Occipital lobe (tissue), 2 donors: Measurements from ENCODE around the genes OR4D11, OOSP3, MS4A4E, MS4A6E, MS4A10 and VPS37C.

DNA sequence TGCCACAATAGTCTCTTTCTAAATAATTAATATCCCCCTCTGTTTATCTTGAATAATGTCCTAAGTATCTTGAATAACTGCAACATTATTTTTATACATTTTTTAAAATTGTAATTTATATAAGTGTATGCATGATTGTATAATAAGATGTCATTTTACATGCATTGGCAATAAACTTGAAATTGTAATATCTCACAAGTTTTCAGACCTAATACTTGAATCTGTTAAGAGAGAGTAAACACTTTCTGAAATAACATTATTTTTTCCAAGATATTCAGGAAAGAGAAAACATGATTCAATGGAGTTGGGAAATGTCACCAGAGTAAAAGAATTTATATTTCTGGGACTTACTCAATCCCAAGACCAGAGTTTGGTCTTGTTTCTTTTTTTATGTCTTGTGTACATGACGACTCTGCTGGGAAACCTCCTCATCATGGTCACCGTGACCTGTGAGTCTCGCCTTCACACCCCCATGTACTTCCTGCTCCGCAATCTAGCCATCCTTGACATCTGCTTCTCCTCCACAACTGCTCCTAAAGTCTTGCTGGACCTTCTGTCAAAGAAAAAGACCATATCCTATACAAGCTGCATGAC, at the start of gene OR4D11:
TSS of gene OR4D11 (plus strand) at position 299 of the 594 bp plus-strand sequence.
- RAMPAGE, long total RNA, result no peak

DNA sequence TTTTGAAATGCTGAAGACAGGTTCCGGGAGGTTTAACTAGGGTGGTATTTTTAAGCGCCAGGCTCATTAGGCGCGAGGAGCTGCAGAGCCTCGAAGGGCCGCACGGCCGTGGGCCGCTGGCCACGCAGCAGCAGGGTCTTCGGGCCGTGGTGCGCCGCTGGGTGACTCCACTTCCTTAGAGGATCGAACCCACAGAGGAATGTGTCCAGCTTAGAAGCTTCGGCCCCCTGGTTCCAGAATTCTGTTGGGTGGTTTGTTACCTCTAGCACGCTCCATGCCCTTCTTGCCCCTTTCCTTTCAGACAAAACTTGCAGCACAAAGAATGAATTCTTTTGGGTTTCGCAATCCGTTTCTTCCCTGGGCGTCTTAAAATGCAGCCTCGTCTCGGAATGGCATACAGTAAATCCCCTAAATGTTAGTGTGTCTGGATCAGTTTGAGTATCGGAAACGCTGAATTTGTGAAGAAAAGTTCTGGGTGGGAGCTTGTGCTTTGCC, 813 bp upstream of the PATL1 start:
- RAMPAGE, long total RNA, result no peak

DNA sequence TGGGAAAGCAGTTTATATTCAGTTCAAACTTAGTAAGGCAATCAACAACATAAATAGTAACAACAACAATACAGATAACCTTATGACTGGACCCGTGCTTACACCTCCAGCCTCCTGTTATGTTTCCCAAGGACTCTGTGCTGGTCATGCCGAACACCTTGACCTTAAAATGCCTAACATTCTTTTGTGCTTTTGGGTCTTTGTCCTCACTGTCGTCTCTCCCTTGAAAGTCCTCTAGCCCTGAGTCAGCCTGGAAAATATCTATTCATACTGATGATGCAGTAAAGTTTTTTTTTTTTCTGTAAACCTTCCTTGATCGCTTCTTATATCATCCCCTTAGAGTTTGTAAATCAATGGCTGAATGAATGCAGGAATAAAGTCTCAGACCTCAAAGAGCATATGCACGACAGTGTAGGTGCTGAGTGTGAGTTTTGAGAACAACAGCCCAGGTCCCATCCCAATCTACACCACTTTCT, 8.9 kb downstream of the TCN1 start:
- RAMPAGE, long total RNA, result no peak

- RAMPAGE, long total RNA, result no peak
Observed at GRCh38 chr11:59878482-59878986, at the start of gene OOSP3. OOSP3 (plus strand) TSS chr11:59878782.

DNA sequence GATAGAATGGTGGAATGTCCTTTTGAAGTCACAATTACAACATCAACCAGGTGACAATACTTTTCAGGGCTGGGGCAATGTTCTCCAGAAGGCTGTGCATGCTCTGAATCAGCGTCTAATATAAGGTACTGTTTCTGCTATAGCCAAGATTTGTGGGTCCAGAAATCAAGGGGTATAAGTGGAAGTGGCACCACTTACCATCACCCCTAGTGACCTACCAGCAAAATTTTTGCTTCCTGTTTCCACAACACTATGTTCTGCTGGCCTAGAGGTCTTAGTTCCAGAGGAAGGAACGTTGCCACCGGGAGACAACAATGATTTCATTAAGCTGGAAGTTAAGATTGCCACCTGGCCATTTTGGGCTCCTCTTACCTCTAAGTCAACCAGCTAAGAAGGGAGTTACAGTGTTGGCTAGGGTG, 20.5 kb downstream of the MS4A4E start:
- RAMPAGE, long total RNA, result no peak

DNA sequence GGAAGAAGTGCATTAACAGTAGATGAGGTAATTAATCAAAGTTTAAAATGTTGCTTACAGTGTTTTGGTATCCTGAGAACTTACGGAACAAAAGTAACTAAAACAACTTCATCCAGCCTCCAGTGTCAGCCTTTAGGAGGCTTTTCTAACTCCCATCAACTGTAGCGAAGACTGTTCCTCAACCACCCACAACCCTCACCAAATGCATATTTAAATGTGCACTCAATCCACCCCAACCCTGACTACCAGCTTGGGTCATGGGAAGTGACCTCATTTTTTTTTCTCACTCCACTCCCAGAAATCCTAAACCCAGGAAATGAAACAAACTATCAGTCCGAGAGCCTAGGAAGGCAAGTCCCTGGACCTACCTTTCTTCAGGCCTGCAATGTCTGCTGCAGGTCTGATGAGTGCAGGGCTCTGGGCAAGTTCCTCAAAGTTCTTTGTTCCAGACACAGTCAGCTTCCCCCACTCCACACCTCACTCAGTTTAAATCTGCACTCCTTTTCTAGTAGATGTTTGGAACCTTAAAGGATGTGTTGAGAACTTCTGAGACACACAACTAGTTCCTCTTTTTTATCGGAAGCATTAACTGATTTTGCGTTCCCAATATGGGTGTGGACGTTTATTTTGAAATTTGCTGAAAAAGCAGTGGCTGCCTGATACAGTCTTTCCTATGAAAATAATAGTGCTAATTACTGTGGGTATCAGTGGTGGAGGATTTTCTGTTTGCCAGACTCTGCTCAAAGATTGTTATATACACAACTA, at the start of gene MS4A4E:
TSS of gene MS4A4E (minus strand) at position 548 of the 765 bp plus-strand sequence.
- RAMPAGE, long total RNA, result no peak

- RAMPAGE, long total RNA, result no peak
Observed at GRCh38 chr11:60327060-60327383, at the start of gene MS4A6E. MS4A6E (plus strand) TSS chr11:60327255.

GRCh38 chr11:60476977-60477581, 15.5 kb upstream of the MS4A12 start:
- RAMPAGE, long total RNA, result no peak

DNA sequence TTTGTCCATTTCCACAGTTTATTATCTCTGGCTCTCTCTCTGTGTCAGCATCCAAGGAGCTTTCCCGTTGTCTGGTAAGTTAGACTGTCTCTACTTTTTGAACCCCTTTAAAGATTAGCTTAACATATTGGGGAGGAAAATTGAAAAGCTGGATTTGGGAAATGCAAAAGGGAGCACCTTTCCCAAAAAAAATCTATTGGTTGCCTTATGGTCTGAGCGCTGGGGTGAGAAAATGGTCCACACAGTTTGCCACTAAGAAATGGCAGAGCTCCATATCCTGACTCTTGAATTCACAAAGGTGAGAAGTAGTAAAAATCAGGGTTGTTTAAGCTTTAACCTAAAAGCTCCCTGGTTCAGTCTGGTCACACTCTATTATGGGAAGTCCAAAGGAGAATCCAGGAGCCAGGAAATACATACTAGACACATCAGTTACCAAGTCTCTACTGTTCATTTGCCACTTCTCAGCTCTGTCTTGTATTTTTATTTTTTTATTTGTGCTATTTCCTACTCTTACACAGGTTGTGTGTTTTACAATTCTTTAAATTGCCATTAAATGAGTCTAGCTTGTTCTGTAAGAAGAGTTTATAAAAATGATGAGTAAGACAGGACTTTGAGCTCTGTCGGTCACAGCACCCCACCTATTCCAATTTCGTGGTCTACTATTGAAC, 9.5 kb downstream of the MS4A12 start:
- RAMPAGE, long total RNA, result no peak

DNA sequence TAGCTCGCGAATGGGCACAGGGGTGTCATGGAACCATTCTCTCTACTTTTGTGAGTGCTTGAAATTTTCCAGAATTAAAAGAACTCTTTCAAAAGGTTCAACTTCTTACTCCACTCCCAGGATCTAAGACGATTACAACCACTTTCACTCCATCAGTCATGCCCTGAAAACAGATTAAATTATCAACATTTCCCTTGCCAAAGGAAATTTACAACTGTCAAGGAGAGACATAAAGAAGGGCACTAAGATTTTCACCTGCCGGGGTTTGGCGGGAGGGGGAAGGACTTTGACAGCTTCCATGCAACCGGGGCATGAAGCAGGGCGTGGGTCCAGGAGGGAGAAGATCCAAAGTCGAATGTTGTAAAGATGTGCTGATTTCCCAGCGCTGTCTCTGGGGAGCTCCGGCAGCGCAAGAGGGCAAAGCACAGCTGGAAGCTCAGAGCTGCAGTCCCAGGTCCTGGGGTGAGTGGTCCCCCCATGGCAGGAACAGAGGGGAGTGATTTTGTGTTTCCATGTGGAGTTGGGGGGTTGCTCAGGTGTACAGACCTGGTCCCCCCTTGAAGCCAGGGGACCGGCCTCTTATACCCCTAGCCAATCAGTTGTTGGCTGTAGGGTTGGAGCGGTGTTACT, at the start of gene MS4A10:
TSS of gene MS4A10 (plus strand) at position 374 of the 630 bp plus-strand sequence.
- RAMPAGE, long total RNA, result no peak

GRCh38 chr11:60786477-60787107, 1.5 kb downstream of the MS4A10 start:
- RAMPAGE, long total RNA, result no peak

GRCh38 chr11:60851719-60852566, 3.8 kb downstream of the PTGDR2 start:
- RAMPAGE, long total RNA, result no peak

DNA sequence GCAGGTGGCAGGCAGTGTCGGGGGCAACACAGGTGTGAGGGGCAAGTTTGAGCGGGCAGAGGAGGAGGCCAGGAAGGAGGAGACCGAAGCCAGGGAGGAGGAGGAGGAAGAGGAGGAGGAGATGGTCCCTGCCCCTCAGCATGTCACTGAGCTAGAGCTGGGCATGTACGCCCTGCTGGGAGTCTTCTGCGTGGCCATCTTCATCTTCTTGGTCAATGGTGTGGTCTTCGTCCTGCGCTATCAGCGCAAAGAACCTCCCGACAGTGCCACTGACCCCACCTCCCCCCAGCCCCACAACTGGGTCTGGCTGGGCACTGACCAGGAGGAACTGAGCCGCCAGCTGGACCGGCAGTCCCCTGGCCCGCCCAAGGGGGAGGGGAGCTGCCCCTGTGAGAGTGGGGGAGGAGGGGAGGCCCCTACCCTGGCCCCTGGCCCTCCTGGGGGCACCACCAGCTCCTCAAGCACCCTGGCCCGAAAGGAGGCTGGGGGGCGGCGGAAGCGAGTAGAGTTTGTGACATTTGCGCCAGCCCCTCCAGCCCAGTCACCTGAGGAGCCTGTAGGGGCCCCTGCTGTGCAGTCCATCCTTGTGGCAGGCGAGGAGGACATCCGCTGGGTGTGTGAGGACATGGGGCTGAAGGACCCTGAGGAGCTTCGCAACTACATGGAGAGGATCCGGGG, 12.1 kb downstream of the TMEM132A start:
- RAMPAGE, long total RNA, result no peak

GRCh38 chr11:60946547-60947029, 5.4 kb downstream of the SLC15A3 start:
- RAMPAGE, long total RNA, result no peak

GRCh38 chr11:60957157-60957549, 5.2 kb upstream of the SLC15A3 start:
- RAMPAGE, long total RNA, result no peak

DNA sequence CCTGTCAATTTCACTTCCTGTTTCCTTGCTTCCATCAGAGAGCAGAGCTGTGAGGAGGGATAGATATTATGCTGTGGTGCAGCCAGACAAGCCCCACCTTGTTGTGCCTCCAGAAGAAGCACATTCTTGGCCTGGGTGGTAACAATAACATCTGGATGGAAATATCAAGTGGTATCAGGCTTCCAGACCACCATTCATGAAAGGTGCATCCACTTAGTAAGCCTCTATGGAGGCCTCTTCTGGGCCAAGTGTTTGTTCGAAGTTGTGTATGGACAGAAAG, 40.7 kb upstream of the CD5 start:
- RAMPAGE, long total RNA, result no peak

DNA sequence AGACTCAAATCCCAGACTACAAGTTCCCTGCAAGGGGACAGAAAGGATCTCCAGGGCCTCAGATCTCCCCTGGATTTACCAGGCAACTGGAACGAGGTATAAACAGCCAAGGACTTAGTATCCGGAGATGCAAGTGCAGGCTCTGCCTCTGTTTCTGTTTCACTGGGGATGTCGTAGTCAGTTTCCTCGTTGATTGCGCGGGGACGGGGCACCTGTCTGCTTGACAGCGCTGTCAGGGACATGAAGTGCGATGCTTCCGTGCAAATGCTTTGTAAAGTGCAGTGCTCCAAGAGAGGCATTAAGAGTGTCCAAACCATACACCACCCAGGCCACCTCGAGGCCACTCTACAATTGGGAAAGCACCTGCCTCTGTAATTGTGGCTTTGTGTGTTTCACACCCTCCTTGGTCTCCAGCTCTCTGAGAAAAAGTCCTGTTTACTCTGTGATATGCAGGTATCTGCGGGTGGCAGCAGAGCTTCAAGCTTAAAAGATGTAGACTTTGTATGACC, 18.7 kb upstream of the CD5 start:
- RAMPAGE, long total RNA, result no peak

GRCh38 chr11:61129441-61130811, 27.6 kb downstream of the CD5 start:
- RAMPAGE, long total RNA, result no peak

DNA sequence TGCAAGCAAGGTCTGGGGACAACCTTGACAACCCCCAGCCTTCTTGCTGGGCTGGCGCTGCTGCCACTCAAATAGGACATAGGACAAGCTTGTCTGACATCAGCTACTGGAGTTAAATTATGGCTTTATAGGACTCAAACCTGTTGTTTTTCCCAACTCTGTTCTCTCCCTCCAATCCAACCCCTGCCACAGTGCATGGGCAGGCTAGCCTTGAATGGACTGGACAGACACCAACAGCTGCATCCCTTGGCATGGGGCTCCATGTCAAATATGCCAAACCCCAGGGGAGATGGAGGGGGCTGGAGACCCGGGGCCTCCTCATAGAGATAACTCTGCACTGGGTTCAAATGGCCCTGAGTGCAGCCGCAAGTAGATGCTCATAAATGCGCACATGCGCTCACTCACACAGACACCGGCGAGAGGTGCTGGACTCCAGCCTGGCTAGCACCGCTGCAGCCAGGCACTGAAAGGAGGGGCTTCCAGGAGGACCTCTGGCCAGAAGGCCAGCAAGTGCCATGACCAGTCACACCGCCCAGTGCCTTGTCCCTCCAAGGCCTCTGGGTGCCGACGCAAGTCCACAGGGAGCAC, 28.9 kb downstream of the CD5 start:
- RAMPAGE, long total RNA, result no peak

GRCh38 chr11:61160758-61162038, at the start of gene VPS37C:
VPS37C (minus strand) TSS chr11:61161426.
- RAMPAGE, long total RNA, result no peak